AG09309 (cell line): Measurements from ENCODE around the genes SNX5 and DZANK1.

DNA sequence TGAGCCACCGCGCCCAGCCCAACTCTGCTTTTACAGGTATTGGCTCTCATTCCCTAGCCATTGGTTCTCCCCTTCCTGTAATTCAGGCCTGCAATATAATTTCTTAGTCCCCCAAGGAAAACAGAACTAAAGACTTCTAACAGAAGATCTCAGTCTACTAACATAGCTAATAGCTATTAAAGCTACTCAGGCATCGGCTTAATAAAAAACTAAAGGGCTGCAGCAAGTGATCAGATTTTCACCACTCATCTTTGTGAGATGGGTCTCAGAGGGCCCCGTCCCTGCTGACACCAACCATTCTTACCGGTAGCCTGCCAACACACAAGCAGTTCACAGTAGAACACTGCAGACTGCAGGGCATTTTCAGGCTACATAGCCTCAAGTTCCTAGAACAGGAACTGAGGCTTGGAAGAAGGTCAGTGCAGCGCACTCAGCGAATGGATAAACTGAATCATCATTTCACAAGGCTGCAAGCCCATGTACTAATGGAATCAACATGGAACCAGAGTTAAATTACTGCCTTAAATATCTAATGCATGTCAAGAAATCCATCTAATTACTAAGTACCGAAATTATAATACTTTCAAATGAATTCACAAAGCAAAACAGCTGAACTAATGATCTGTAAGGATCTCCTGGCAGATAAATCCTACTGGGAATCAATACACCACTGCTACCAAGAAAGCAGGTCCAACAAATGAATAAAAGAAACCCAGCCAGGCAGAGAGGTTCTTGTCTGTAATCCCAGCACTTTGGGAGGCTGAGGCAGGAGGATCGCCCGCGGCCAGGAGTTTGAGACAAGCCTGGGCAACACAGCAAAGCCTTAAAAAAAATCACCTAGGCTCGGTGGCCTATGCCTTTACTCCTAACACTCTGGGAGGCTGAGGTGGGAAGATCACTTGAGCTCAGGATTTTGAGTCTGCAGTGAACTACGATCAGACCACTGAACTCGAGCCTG is 5.8 kb downstream of the SNX5 start:
- RRBS, result no CpG with 5 or more reads among the region's 14 CpGs

DNA sequence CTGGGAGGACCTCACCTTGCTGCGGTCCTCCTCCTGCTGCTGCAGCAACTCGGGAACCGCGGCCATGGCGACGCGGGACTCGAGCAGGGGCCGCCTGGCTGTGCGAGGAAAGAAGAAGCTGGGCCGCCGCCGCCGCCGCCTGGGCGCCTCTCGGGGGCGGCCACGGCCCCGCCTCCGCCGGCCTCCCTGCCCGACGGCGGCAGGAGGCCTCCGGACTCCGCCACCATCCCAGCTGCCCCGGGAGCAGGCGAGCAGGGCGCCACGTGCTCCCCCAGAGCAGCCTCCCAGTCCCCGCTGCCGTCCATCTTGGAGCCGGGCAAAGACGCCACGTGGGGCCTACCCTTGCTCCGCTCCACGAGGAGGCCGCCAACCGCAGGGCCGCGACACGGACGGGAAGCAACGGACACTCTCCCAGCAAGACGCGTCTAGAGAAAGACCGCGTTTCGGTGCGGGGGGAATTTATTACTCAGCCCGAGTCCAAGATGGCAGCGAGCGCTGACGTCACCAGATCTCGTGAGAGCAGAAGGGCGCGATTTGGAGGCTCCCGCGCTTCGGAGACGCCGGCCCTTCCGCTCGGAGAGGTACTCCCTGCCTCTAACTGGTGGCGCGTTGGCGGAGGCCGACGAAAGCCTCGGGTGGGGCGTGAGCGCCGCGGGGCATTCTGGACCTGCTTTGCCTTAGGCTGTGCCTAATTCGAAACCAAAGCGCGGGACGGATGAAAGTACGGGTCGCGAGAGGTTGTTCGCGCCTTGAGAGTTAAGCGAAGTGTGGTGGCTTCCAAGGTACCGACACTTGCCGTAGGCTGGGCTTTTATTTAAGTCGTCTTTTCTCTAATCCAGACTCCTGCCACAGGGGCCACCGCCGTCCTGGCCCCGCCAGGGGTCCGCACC is at the start of gene SNX5:
TSS of gene SNX5 (minus strand) at position 435 of the 890 bp plus-strand sequence.
- RRBS, result 3% methylated on average over 7 of the region's 92 CpGs

GRCh38 chr20:17969713-17970421 is 1.0 kb downstream of the MGME1 start:
- RRBS, result 1% methylated on average over 4 of the region's 13 CpGs

DNA sequence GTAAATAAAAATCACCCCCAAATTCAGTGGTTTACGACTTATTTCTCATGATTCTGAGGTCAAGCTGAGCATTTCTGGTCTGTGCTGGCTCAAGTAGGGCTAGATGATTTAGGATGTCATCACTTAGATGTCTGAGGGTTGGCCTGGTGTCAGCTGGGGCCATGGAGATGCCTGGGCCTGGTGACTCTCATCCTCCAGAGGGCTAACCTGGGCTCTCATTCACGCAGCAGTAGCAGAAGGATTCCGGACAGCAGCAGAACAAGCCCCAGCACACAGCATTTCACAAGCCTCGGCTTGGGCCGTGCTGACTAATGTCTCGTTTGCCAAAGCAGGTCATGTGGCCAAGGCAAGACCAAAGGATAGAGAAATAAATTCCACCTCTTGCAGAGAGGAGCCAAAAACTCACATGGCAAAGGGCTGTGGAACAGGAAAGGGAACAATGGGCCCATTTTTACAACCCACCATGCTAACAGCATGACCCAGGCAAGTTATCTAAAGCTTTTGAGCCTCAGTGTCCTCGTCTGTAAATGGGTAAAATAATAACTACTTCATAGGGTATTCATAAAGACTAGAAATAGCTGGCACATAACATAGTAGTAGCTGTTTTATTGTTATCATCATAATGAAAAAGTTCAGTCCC is 32.7 kb downstream of the MGME1 start:
- RRBS, result no CpG with 5 or more reads among the region's 7 CpGs

DNA sequence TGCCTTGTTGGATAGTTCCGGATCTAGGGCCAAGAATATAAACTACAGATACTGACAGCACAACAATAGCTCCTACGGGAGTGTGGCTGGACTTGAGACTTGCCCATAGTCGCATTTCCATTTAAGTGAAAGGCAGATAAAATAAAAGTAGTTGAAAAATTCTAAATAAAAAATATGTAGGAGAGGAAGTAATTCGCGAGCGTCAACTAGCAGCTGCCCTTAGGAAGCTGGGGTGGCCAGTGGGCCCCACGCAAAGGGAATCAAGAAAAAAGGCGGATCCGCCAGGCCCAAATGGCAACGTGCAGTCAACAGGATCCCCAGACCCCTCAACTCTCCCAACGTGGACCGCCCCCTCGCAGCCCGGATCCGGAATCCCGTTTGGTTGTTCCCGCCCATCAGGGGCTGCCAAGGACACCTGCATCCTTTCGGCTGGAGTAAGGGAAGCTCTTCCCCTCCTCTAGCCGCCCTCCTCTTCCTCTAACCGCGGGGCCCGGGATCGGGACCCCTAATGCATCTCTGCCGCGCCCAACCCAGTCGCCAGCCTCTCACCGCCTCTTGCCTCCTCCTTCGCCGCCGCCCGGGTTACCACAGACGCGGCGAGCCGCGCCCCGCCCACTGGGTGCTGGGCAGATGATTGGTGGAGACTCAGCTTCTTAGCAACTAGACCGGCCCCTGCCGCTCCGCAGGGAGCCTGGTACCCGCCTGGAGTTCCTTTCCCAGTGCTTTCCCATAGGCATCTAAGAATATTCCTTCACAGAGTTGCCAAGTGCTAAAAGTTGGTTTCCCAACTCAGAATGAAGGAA is at the start of gene DZANK1:
TSS of gene DZANK1 (minus strand) at position 584 of the 803 bp plus-strand sequence.
- RRBS, result under 1% methylated on average over 16 of the region's 41 CpGs

DNA sequence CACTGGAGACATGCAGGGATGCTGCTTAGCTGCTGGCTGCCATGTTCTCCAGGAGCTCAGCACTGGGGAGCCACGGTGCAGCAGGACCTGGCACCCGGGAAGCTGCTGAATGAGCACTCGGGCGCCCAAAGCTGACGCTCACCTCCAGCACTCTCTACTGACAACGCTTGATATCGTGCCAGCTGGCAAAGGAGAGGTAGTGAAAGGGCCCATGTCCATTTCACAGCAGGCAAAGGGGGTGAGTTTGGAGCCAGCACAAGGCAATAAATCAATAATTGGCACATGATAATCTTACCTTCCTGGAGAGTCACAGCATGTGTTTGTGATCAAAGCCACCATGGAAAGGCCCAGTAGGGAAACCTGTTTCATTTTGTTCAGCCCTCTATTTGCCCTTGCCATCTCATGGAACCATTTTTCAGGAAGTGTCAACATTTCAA is 23.3 kb upstream of the SMIM26 start:
- RRBS, result no CpG with 5 or more reads among the region's 7 CpGs

DNA sequence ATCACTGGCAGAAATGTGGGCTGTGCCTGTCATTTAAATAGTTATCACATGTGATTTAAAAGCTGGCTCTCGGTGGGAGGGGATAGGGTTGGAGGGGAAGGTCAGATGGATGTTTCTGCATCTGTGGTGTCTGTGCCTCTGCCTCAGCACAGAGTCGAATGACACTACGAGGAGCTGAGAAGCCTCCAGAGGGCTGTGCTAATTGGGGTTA is 73.7 kb upstream of the SCP2D1 start:
- RRBS, result no CpG with 5 or more reads among the region's 3 CpGs

GRCh38 chr20:19751026-19751658 is 6.9 kb upstream of the RIN2 start:
- RRBS, result no CpG with 5 or more reads among the region's 6 CpGs

- RRBS, result 2% methylated on average over 11 of the region's 29 CpGs
Measured at GRCh38 chr20:19975426-19976315, 41.5 kb upstream of the NAA20 start.

DNA sequence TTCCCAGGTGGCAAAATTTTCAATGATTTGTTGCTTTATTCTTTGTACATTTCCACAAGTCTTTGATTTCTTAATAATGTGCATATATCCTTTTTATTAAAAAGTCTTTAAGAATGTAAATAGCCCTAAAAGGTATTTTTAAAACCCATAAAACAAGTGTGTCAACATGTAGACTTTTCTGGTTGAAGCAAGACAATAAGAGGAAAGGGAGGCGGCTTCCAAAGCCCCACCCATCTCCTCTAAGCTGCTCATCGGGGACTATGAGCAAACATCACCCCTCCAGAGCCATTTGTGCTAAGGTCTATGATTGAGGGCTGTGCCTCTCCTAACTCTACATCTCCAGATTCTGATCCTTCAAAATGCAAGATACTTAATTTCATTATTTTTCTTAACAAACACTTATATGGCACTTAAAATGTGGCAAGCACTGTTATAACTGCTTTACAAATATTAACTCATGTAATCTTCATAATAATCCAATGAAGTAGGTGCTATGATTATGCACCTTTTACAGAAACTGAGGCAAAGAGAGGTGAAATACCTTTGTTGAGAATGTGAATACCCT is 2.5 kb upstream of the NAA20 start:
- RRBS, result no CpG with 5 or more reads among the region's 2 CpGs

- RRBS, result no CpG with 5 or more reads among the region's 9 CpGs
Measured at GRCh38 chr20:20138165-20138772, 85.9 kb downstream of the CFAP61 start.

GRCh38 chr20:20276964-20277782 is 90.7 kb upstream of the INSM1 start:
- RRBS, result no CpG with 5 or more reads among the region's 30 CpGs

DNA sequence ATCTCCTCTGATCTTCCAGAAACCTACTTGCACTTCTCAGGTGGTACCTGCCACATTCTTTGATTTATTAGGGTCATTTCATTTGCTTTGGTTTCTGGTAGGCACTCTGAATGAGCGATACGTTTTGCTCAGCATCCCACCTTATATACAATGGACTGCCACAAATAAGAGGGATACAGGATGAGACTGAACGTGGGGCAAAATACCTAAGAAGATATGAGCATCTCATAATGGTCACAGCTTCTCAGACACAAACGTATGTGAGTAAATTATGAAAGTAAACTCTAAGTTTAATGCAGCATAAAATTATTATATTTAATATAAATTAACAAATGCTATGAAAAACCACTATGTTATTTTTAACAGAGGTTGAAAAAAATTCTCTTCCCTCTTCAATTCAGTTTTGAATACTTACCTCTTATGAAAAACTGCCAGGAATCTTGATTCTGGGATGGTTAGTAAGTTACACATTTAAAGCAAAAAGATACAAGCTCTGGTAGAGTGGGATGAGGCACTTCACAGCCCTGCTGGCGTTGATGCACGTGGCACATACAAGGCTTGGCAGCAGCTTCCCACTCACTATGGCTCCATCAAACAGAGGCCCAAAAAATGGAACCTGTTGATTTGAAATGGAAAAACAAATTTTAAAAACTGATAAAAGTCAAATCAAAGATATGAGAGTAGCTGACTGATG is 104.6 kb downstream of the INSM1 start:
- RRBS, result no CpG with 5 or more reads among the region's 6 CpGs

- RRBS, result no CpG with 5 or more reads among the region's 6 CpGs
Measured at GRCh38 chr20:20490734-20491313, 122.9 kb downstream of the INSM1 start.

- RRBS, result no CpG with 5 or more reads among the region's 5 CpGs
Measured at GRCh38 chr20:20561724-20562665, 150.4 kb downstream of the RALGAPA2 start.

GRCh38 chr20:20690187-20690749 is 22.2 kb downstream of the RALGAPA2 start:
- RRBS, result no CpG with 5 or more reads among the region's 1 CpG

DNA sequence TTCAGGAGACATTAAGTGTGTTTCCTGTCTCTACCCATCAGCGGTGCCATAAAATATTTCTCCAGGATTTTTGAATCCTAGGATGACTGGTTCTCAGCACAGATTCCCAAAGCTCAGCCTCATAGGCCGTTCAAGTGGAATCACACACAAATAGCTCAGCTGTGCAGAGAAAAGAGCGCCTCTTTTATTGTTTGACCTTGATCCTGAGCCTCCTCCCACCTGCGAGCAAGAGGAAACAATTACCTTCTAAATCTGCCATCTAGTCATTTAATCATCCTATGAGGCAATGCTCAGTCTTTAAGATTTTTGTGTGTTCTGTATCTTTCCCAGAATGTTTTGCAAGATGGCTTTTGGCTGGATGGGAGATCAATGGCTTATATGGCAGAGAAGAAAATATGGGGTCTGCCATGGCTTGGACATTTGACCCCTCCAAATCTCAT is 31.9 kb upstream of the RALGAPA2 start:
- RRBS, result no CpG with 5 or more reads among the region's 4 CpGs

DNA sequence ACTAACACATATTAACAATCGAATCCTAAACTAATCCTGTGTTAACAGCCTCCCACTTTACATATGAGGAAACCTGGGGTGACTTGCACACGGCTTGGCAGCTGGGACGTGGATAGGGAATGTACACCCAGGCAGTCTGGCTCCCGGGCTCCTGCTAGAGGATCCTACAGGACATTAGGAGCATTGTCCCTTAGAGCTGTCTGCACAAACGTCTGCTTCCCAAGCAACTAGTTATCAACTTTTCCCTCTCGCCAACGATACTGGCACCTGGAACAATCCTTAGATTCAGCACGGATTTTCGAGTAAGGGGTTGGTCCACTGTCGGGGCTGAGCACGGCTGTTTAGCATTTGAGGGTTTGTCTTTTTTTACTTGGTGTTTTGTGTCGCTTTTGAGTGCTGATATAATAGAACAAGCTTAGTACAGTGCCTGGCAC is 618 bp upstream of the KIZ start:
- RRBS, result no CpG with 5 or more reads among the region's 12 CpGs

DNA sequence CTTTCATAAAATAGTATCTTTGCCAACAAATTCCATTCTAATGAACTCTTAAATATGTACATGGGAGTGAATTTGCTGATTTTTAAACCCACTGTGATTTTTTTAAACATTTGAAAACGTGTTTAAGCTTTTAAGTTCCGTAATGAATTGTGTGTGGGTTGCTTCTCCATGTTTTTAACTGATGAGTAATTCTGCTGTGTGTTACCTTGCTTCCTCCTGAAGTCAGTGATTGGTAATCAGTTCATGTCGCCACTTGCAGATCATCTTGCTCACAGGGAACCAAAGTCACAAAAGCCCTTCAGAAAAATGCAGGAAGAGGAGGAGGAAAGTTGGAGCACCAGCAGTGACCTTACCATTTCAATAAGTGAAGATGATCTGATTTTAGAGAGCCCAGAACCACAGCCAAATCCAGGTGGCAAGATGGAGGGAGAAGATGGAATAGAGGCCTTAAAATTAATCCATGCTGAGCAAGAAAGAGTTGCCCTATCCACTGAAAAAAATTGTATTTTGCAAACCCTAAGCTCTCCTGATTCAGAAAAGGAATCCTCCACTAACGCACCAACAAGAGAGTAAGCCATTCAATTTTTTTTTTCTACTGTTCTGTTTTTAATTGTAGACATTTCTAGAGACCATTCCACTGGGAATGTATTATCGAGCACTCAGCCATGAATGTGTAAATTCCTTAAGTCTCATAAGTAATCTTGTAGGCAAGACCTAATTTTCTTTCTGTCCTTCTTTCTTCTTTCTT is 36.9 kb downstream of the KIZ start:
- RRBS, result no CpG with 5 or more reads among the region's 5 CpGs

GRCh38 chr20:21218126-21218810 is 84.9 kb upstream of the XRN2 start:
- RRBS, result no CpG with 5 or more reads among the region's 2 CpGs